Bronchial epithelial cell (primary cell): ENCODE results near the gene CTNS.

DNA sequence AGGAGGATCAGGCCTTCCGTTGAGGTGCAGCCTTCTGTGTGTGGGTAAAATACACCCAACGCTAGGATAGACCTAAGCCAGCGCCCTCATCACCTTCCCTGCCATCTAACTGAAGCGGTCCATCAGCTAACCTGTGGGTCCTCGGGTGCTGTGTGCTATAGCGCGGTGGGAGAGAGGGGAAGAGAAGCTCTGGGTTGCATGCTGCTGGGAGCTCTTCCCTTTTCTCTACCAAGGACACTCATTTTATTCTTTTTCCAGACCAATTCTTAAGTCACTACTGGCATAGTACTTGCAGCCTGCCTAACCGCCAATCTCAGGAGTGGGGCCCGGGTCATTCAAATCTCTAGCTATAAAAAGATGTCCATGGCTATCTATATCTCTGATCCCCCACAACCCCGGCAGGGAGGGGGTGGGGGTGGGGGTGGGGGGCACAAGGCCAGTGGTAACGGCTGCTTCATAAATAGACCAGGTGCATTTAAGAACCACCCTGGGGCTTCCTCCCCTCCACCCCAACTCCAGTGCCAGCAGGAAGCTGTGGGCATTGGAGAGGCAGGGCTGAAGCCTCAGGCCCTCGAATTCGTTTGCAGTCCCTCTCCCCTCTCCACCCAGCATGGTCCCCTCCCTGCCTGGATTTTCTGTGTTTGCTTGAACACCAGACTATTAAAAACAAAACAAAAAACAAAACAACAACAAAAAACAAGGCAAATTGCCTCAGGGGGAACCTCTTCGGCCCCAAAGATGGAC is 55.9 kb downstream of the RAP1GAP2 start:
- RRBS, 2 experiments: 0 to 17% methylated on average over 1 of the region's 14 CpGs

- RRBS, 2 experiments: 36 to 50% methylated on average over 4 of the region's 16 CpGs
Measured at GRCh38 chr17:2940184-2940700, 123.2 kb downstream of the OR1D5 start.

DNA sequence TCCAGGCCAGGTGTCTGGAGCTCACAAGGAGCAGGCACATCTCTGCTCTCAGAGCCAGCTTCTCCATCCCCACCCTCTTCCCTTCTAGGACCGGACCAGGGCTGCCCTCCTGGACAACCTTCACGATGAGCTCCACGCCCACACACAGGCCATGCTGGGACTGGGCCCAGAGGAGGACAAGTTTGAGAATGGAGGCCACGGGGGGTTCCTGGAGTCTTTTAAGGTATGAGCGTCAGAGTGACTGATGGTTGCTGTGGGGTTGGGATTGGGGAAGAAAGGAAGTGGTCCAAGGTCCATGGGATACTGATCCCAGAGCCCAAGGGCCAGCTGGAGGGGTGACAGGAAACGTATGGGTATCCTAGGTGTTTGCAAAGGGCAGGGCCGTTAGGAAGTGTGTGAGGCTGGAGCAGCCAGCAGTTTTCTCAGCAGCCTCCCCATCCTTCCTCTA is 55.5 kb downstream of the OR1D5 start:
- RRBS, 2 experiments: no CpG with 5 or more reads among the region's 7 CpGs

GRCh38 chr17:3033772-3034545 is 29.4 kb downstream of the OR1D5 start:
- RRBS, 2 experiments: no CpG with 5 or more reads among the region's 24 CpGs

DNA sequence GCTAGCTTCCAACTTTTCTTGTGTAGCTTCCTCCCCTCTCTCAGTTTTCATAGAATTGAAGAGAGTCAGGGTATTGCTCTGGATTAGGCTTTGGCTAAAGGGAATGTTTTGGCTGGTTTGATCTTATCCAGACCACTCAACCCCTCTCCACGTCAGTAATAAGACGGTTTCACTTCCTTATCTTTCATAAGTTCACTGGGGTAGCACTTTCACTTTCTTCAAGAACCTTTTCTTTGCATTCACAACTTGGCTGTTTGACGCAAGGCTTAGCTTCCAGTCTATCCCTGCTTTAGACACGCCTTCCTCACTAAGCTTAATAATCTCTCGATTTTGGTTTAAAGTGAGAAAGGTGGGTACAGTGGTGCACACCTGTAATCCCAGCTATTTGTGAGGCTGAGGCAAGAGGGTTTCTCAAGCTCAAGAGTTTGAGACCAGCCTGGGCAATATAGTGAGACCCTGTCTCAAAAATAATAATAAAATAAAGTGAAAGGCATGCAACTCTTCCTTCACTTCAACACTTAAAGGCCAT is 29.7 kb upstream of the OR1A2 start:
- RRBS, 2 experiments: no CpG with 5 or more reads among the region's 5 CpGs

DNA sequence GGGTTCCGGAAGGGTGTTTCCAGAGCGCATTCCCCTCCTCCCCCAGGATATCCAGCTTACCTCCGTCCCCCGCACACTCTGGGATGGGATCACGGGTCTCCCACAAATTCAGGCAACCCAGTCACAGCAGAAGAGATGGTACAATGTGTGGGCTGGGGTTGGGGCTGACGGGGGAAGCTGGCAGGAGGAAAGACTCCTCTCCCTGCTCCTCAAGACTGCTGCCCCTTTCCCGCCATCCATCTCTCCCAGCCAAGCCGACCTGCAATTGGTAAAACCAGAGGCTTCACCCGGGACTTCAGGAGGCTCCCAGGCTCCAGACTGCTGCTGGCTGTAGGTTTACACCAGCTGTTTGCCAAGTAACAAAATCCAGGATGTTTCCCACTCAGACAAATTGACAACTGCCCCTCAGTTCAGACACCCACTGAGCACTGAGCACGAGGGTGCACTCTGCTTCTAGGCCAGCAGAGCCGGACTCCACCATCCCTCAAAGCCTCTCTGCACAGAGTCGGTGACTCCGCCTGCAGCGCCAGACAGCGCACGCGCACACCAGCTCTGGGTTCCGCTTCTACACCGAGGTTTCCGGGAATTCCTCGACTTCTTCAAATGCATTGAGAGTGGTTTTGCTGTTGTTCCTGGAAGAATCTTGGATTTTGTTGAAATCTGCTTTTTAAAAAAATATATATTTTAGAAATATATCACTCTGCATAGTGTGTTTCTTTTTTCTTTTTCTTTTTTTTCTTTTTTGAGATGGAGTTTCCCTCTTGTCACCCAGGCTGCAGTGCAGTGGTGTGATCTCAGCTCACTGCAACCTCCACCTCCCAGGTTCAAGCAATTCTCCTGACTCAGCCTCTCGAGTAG is 37.8 kb downstream of the ASPA start:
- RRBS, 2 experiments: no CpG with 5 or more reads among the region's 22 CpGs

GRCh38 chr17:3534696-3535521 is 22.7 kb downstream of the TRPV3 start:
- RRBS, 2 experiments: no CpG with 5 or more reads among the region's 6 CpGs

- RRBS, 2 experiments: 1% methylated on average over 51 to 56 of the region's 105 CpGs
Measured at GRCh38 chr17:3635990-3637099, at the start of gene CTNS. Gene CTNS, plus strand, starts transcription at chr17:3636760.

- RRBS, 2 experiments: no CpG with 5 or more reads among the region's 16 CpGs
Measured at GRCh38 chr17:3694638-3695116, 1.3 kb downstream of the P2RX5 start.

- RRBS, 2 experiments: no CpG with 5 or more reads among the region's 10 CpGs
Measured at GRCh38 chr17:3804417-3804976, 3.5 kb upstream of the ITGAE start.

GRCh38 chr17:3905064-3905705 is 11.1 kb downstream of the P2RX1 start:
- RRBS, 2 experiments: no CpG with 5 or more reads among the region's 16 CpGs

GRCh38 chr17:3944937-3945717 is 19.1 kb downstream of the ATP2A3 start:
- RRBS, 2 experiments: 11 to 16% methylated on average over 12 of the region's 46 CpGs

DNA sequence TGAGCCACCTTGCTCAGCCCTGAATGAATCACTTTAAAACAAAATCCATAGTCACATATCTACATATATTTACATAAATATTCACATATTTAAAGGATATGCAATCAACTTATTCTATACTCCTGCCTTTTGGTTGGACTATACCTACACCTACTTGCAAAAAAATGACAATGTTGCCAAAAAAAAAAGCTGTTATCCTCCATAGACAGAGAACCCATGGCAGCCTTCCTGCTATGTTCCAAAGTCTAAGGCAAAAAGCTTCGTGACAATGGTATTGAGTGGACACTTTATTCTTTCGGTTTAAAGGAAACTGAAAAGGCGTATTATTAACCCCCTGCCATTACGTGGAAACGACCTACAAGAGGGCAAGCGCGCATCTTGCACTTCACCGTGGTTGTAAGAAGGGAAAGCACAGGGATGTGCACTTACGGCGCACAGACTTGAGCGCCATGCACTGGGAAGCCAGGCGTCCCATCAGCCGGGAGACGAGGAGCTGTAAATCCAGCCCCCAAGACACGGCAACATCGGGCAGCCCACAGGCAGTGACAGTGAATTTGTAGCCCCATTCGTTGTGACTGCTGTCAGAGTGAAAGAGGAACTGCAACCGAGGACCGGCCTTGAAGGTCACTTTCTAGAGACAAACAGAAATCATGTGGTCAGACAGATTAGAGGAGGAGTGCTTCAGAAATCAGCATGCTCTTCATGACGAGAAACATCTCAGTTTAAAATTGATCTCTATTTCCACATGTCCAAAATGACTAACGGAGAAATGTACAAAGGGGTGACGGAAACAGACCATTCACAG is 68.9 kb downstream of the ZZEF1 start:
- RRBS, 2 experiments: no CpG with 5 or more reads among the region's 22 CpGs

GRCh38 chr17:4130650-4131330 is 12.0 kb downstream of the ZZEF1 start:
- RRBS, 2 experiments: no CpG with 5 or more reads among the region's 13 CpGs

DNA sequence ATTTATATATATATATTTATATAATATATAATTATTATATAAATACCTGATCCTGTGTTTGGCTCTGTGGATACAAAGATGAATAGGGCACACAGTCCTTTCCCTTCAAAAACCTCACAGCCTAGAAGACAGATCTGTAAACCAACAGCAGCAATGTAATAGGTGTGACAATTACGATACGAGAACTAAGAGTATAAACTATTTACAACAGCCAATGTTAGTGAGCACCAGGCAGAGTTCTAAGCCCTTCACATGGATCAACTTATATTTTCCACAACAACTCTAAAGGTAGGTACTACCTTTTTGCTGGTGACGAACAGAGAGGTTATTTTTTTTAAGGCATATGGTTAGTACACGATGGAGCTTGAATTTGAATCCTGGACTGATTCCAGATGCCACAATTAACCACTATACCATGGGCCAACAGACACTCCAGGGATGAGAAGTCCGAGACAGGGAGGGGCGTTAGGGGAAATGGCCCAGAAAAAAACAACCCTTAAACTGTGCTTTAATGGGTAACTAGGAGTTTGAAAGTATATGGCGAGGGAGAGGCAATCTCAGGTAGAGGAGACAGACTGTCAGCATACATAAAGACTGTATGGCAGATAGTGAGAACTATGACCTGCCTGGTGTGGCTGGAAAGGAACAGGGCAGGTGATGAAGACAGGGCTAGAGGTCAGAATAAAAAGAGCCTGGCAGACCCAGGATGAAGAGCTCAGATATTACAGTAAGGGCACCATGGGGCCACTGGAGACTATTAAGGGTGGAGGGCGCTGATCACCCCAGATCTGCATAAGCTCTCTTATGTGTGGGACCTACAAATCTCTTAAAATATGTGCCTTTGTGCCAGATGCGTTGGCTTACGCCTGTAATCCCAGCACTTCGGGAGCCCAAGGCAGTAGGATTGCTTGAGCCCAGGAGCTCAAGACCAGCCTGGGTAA is 8.2 kb downstream of the ZZEF1 start:
- RRBS, 2 experiments: no CpG with 5 or more reads among the region's 11 CpGs

DNA sequence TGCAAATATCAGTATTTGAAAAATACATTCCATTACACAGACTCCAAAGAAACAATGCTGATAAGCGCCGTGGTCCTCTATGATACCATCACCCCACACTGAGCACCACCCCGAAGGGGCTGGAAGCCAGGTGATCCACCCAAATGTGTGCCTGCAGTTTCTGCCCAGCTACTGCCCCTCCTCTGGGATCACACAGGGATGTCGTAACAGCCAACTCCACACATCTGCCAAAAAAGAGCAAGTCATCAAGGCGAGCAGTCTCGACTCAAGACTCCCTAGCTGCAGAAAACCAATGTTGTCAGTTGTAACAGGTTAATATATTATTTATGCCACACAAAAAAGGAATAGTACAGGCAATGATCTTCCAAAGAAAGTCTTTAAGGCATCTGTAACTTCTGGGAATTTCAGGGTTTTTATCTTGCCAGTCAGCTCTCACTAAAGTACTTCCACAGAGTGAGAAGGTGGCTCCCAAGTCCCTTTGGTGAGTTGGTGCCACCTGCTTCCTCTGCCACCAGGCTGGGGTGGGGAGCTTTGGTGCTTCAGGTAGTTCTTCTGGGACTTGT is 21.0 kb downstream of the CYB5D2 start:
- RRBS, 2 experiments: no CpG with 5 or more reads among the region's 6 CpGs

- RRBS, 2 experiments: no CpG with 5 or more reads among the region's 10 CpGs
Measured at GRCh38 chr17:4215271-4215695, 48.5 kb downstream of the ANKFY1 start.

- RRBS, 2 experiments: no CpG with 5 or more reads among the region's 11 CpGs
Measured at GRCh38 chr17:4220560-4221490, 43.0 kb downstream of the ANKFY1 start.

DNA sequence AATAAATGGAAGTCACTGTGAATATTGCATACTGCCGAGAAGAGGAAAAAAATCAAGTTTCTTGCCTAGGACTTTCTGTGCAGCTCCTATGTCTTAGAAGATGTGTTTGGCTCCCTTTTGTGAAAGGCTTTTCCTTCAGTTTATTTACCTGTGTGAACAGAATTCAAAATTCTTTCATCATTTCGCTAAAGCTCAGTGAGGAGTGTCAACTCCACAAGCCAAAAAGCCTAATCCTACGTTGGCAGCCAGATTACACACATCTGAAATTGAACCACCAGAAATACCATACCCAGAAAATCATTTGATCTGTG is 4.1 kb upstream of the ANKFY1 start:
- RRBS, 2 experiments: no CpG with 5 or more reads among the region's 3 CpGs

GRCh38 chr17:4481295-4481873 is 17.3 kb upstream of the SPNS2 start:
- RRBS, 2 experiments: no CpG with 5 or more reads among the region's 11 CpGs